Zone of skin (tissue), 1 donor: ENCODE data around the gene HK2.

GRCh38 chr2:74100916-74102035 lies 46.4 kb downstream of the BOLA3 start:
- RRBS = 100% methylated on average over 1 of the region's 43 CpGs

DNA sequence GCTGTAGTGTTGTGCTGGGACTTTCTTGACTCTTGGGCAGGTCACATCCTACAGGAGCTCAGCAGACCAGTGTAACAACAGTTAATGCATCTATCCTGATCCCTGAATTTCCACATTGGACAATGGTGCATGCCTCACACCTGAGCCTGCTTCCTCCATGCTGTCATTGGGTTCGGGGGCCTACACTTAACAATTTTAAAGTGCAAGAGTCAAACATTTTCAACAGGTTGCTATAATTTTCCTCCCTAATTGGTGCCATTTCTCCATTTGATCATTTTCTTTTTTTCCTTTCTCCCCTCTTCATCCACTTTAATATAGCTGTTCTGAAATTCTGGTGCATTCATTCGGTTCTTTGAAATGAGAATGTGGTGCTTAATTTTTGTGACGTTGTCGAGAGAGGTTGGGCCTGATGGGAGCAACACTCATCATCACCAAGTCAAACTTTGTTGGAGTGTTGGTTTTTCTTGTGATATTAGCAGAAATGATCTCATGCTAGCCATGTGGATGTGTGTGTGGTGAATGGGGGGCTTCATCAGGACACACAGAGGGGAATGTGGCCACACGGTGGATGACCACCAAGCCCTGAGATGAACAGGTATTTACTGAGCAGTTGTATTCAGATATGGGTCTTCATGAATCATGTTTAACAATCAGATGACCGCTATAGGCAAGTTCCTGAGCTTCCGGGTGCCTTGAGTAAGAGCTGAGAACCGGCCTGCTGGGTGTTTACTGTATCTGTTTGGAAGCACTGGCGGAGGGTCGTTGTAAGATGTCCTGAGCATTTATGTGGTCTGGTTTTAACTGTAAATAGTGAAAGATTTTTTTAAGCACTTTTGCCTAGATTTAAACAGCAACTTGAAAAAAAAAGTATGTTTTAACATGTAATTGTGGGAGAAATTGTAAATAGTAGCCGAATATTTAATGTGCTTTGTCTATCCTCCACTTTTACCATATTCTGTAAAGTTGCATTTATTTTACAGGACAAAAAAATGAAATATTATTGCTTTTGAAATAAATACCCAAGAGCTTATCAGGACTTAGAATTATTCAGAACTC lies 44.1 kb downstream of the BOLA3 start:
- RRBS = no CpG with 5 or more reads among the region's 11 CpGs

GRCh38 chr2:74106733-74107369 lies 40.9 kb downstream of the BOLA3 start:
- RRBS = no CpG with 5 or more reads among the region's 13 CpGs

GRCh38 chr2:74130179-74130686 lies 17.5 kb downstream of the BOLA3 start:
- RRBS = 46% methylated on average over 4 of the region's 24 CpGs

GRCh38 chr2:74152182-74152709 lies 4.5 kb upstream of the BOLA3 start:
- RRBS = no CpG with 5 or more reads among the region's 5 CpGs

DNA sequence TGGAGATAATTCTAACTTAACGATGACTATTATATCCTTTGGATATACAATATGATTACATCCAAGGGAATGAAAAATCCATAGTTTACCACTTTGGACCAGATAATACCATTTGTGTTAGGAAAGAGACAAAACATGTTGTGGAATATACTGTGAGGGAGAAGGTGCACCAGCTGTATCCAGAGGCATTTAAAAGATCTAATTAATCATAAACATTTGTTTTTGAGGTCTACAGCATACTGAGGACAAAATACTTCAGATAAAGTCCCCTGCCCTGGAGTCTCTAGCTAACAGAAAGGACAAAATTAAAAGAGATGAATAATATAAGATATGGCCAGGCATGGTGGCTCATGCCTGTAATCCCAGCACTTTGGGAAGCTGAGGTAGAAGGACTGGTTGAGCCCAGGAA lies 11.2 kb downstream of the MOB1A start:
- RRBS = no CpG with 5 or more reads among the region's 1 CpG

GRCh38 chr2:74218000-74218556 lies 19.7 kb downstream of the MTHFD2 start:
- RRBS = no CpG with 5 or more reads among the region's 6 CpGs

DNA sequence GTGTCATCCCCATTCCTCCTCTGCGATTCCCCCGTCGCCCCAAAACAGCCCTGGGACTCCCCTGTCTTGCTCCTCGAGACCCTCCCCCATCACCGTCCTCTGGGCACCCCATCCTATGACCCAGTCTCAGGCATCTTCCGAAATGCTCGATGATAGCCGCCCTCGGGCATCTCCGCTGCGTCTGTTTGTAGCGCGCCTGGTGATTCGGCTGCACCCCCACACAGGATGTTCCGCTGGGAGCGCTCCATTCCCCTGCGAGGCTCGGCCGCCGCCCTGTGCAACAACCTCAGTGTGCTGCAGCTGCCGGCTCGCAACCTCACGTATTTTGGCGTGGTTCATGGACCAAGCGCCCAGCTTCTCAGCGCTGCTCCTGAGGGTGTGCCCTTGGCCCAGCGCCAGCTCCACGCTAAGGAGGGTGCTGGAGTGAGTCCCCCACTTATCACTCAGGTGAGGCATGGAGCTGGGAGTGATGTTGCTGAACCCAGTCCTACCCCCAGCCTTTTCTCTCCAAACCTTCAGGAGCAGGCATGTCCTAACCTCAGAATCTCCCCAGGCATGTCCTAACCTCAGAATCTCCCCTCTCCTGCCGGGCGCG lies 496 bp downstream of the WDR54 start:
- RRBS = no CpG with 5 or more reads among the region's 31 CpGs

DNA sequence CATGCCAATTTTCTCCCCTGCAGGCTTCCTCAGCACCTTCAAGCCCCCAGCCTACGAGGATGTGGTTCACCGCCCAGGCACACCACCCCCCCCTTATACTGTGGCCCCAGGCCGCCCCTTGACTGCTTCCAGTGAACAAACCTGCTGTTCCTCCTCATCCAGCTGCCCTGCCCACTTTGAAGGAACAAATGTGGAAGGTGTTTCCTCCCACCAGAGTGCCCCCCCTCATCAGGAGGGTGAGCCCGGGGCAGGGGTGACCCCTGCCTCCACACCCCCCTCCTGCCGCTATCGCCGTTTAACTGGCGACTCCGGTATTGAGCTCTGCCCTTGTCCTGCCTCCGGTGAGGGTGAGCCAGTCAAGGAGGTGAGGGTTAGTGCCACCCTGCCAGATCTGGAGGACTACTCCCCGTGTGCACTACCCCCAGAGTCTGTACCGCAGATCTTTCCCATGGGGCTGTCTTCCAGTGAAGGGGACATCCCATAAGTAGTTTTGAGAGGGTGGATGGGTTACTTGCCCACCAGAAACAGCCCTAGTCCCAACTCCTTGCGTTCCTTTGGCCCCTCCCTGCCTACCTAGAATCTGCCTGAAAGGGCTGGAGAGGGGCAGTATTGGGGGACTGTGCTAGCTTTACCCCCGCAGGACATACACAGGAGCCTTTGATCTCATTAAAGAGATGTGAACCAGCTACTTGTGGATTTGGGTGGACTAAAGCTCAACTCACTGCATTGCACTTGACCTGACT lies 2.1 kb downstream of the WBP1 start:
- RRBS = 38% methylated on average over 1 of the region's 14 CpGs

GRCh38 chr2:74483151-74483650 lies 320 bp downstream of the TTC31 start:
- RRBS = no CpG with 5 or more reads among the region's 22 CpGs

- RRBS = 7% methylated on average over 27 of the region's 60 CpGs
These were observed 4.0 kb downstream of the PCGF1 start for GRCh38 chr2:74503248-74504122.

DNA sequence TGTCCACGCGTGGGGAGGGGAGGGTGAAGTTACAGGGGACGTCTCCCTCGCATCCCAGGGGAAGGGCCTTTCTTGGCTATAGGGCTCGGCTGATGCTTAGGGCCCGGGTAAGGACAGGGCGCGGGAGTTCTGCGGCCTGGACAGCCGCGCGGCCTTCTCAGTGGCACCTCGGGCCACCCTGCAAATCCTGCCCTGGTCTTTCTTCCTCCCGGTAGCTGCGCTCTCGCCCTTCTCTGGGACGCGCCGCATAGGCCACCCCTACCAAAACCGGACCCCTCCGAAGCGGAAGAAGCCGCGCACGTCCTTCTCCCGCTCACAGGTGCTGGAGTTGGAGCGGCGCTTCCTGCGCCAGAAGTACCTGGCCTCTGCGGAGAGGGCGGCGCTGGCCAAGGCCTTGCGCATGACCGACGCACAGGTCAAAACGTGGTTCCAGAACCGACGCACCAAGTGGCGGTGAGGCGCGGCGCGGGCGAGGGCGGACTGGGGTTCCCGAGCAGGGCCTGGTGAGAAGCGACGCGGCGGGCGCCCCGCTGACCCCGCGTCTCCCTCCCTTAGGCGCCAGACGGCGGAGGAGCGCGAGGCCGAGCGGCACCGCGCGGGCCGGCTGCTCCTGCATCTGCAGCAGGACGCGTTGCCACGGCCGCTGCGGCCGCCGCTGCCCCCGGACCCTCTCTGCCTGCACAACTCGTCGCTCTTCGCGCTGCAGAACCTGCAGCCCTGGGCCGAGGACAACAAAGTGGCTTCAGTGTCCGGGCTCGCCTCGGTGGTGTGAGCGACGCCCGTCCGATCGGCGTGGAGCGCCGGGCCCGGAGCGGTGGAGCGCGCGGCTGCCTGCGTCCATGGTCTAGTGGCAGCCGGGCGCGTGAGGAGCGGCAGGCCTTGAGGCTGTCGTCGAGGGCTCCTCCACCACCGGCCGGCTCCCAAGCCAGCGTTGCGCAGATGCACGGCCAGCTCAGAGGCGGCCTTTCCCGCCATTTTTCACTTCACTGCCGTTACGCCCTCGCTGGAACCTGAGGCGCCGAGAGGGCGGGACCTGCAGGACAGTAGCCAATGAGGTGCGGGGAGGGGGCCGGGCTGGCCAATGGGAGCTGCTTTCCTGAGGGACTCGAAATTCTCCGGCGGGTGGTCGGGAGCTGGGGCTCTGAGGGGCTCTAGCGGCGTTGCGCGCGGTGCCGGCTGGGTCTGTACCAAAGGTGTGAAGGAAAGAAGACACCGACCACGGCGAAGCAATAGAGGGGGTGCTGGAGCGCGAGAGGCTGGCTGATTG lies 1.6 kb downstream of the TLX2 start:
- RRBS = 11% methylated on average over 59 of the region's 131 CpGs

DNA sequence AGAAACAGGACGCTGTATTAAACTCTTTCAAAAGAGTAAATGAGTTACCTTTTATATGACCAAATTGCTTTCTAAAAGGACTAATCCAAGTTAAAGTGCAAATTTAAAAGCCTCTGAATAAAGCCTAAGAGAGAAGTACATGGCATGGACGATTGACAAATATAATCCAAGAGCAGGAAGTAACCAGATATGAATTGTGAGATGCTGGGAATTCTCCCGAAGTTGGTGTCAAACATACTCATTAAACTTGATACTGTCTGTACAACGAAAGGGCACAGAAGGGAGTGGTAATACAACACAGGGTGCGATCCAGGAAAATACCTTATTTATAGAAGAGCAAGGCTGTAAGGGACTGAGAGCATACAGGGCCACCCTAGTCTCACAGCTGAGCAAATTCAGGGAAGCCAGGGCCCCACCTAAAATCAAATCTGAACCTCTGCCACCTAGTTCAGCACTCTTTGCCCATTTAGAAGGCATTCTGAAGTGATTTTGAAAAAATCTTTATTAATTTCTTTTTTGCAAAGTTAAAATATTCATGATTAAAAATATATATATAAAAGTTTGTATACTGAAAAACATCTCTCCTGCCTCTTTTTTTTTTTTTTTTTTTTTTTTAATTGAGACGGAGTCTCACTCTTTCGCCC lies 41.7 kb downstream of the SEMA4F start:
- RRBS = no CpG with 5 or more reads among the region's 7 CpGs

DNA sequence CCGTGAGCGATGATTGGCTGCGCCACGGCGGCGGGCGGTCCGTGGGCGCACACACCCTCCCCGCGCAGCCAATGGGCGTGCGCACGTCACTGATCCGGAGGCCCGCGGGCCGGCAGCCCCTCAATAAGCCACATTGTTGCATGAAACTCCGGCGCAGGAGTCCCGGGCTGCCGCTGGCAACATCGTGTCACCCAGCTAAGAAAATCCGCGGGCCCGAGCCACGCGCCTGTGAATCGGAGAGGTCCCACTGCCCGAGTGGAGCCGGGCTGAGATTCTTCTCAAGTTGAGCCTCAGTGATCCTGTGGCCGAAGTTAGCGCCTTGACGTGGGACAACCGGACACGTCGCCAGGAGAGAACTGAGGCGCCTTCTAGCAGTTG lies at the start of gene HK2:
Gene HK2, plus strand, starts transcription at position 131 of the 378 bp plus-strand sequence.
- RRBS = 2% methylated on average over 16 of the region's 38 CpGs

GRCh38 chr2:74837371-74837719 lies 3.4 kb downstream of the HK2 start:
- RRBS = no CpG with 5 or more reads among the region's 1 CpG

- RRBS = no CpG with 5 or more reads among the region's 8 CpGs
These were observed 35.5 kb downstream of the HK2 start for GRCh38 chr2:74869296-74870006.

DNA sequence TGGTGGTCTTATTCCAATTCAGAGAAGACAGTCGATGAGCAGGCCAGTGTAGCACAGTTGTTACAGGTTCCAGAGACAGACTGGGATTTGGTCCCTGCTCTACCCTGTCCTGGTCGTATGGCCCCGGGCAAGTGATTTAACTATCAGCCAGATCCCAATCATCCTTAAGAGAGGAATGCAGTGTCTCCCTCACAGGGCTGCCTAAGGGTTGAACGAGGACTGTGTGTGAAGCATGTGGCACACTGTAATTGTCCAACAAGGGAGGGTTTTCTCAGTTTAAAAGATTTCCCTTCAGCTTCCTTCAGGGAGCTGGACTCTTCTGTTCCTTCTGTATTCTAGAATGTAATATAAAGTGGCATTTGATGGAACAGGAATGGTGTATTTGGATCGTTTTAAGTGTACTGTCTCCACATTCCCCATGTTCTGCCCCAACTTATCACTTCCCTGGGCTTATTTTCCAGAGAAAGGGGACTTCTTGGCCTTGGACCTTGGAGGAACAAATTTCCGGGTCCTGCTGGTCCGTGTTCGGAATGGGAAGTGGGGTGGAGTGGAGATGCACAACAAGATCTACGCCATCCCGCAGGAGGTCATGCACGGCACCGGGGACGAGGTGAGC lies 47.4 kb downstream of the HK2 start:
- RRBS = 97% methylated on average over 4 of the region's 13 CpGs

DNA sequence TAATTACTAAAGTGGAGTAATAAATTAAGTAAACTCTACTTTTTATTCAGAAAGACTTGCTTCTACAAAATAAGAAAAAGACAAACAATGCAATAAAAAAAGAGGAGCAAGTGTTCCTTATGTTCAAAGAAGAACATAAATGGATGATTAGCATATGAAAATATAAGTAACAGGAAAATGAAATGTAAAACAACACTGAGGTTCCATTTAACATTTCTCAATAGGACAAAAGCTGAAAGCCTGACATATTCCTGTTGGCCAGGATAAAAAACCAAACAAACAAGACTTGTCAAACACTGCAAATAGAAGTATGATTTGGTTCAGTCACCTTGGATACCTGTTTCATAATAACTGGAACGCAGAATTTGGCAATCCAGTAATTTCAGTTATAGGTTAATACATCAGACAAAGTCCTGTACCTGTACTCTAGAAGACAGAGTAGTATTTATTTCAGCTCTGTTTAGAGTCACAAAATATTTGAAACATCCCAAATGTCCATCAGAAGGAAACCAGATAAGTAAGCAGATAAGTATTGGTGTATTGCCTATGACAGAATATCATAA lies 16.5 kb upstream of the EVA1A start:
- RRBS = no CpG with 5 or more reads among the region's 1 CpG

GRCh38 chr2:75608249-75608790 lies 38.3 kb upstream of the MRPL19 start:
- RRBS = no CpG with 5 or more reads among the region's 5 CpGs

DNA sequence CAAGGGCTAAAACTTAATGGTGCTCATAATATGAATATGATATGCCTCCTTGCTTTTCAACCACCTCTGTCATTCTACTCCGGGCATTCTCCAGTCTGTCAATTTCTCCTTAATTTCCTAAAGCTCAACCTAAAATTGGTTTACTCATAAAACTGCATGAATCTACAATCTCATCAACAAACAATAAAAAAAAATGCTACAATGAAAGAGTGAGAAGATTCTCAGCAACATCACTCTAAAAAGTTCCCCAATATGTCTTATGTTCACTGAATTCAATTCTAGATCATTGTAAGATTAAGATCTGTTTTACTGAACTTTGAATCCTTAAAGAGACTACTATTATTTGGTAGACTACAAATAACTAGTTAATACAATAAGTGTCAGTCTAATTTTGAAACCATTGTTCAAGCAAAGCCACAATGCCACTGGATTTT lies 31.4 kb downstream of the GCFC2 start:
- RRBS = no CpG with 5 or more reads among the region's 1 CpG